Skin of body (tissue), 2 donors: Measurements from ENCODE around the gene ALMS1.

DNA sequence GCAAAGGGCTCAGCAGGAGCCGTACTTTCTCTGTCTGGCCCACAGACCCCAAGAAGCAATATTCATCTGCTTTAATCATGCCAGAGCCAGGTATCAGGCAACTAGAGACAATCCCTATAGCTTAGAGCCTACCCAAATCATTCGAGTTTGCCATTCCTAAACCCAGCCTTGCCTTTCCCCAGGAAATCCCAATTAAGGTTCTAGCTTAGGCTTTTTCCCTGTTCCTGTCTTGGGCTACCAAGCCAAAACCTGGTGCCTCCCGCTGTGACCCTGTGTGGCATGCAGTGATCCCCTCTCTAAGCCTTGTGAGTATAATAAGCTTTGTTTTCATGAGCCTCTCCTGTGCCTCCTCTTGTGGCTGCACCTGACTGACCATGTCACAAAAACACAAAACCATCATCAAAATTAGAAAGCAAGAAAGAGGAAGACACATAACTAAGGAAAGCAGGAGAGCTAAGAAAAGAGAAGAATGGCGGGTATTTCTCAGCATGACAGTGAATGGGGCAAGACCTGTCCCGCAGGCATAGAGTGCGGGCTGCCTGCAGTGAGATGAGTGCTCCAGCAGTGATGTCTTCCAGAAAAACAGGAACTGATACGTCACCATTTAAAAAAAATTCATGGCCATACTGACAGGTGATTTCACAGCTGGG lies 9.1 kb upstream of the PAIP2B start:
- RAMPAGE, long total RNA = no peak

DNA sequence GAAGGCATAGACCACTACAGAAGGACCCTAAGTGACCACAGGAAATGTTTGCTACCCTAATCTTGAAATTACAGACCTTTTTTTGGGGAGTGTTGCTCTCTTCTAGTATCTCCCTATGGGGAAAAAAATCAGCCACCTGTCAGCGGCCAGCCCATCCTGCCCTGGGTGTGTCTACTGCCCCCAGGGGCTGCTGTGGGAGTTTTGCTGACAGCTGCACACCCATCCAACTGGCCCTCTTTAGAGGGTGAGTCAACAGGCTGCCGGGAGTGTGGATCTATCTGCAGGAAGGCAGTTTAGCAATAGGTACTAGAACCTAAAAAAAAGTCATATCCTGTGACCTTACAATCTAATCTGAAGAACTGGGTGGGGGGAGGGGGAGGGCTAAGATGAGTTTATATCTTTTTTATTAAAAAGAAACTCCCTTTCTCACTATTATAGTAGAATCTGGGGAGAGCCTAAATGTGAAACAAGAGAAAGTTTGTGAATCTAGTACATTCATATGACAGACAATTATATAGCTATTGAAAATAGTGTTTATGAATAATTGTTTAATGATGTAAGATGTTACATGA lies 13.8 kb upstream of the DYSF start:
- RAMPAGE, long total RNA = no peak

DNA sequence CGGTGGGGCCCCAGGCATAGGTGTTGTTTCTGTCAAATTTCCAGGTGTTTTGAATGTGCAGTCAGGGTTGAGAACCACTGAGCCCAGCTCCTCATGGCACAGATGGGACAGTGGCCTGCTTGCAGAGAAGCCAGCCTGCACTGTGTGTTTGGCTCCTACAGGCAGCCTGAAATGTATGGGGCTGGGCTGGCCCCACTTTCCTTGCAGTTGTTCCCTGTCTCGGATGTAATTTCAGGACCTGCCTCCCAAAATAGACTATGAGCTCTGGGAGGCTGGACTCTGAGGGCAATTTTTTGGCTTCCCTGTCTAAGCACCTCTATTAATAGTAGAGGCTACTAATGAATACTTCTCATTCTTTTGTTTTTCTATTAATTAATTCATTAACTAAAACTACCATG lies 2.9 kb downstream of the DYSF start:
- RAMPAGE, long total RNA = no peak

DNA sequence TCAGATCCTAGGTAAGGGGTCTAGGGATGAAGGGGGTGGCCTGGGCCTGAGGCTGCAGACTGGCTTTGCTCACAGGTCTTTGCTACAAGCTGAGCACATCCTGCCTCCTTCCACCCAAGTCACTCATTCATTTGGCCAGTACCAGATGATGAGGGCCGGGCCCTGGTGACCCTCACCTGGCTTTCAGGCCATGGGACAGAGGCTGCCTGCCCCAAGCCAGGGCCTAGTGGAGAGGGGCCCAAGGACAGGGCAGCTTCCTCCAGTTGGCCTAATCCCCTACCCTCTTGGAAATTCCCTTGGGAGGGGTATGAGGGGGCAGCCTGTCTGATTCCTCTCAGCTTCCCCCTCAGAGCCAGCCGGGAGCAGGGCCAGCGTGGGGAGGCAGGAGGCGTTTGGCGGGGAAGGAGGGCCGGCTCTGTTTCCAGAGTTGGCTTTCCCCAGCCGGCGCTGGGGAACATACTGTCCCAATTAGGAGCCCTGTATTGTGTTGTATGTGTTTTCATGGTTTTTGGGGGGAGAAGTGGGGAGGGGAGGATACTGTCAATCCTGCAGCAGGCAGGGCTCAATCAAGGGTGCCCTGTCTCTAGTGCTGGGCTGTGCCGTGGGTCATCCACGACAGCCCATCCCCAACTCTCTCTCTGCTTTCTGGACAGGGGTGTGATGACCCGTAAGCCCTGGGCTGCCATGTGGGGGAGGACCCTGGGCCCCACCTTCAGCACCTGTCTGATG lies 219.0 kb downstream of the DYSF start:
- RAMPAGE, long total RNA = no peak

DNA sequence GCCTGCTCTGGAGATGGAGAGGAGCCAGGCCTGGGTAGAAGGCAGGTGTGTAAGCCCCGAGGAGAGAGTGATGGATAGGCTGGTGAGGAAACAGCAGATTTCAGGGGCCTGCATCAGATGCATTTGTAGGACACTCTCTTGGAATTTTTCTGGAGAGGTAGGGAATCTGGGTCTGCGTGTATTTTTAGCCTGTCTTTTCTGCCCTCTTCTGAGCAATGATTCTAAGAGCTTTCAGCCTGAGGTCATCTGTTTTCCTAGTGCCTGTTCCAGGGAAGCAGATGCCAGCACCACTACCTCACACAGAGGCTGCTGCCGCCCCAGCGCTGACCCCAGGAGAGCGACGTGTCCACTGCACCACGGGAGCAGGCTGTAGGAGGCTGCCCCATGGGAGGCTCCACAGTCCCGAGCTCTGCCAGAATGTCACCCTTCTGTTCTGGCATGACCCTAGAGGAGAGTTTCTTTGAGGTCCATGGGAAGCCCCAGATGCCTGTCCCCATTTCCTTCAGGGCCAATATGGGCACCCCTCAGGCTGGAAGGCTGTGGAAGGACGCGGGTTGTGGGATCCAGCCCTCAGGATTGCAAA lies 316.4 kb downstream of the CYP26B1 start:
- RAMPAGE, long total RNA = no peak

GRCh38 chr2:71898246-71898552 lies 249.5 kb downstream of the CYP26B1 start:
- RAMPAGE, long total RNA = no peak

DNA sequence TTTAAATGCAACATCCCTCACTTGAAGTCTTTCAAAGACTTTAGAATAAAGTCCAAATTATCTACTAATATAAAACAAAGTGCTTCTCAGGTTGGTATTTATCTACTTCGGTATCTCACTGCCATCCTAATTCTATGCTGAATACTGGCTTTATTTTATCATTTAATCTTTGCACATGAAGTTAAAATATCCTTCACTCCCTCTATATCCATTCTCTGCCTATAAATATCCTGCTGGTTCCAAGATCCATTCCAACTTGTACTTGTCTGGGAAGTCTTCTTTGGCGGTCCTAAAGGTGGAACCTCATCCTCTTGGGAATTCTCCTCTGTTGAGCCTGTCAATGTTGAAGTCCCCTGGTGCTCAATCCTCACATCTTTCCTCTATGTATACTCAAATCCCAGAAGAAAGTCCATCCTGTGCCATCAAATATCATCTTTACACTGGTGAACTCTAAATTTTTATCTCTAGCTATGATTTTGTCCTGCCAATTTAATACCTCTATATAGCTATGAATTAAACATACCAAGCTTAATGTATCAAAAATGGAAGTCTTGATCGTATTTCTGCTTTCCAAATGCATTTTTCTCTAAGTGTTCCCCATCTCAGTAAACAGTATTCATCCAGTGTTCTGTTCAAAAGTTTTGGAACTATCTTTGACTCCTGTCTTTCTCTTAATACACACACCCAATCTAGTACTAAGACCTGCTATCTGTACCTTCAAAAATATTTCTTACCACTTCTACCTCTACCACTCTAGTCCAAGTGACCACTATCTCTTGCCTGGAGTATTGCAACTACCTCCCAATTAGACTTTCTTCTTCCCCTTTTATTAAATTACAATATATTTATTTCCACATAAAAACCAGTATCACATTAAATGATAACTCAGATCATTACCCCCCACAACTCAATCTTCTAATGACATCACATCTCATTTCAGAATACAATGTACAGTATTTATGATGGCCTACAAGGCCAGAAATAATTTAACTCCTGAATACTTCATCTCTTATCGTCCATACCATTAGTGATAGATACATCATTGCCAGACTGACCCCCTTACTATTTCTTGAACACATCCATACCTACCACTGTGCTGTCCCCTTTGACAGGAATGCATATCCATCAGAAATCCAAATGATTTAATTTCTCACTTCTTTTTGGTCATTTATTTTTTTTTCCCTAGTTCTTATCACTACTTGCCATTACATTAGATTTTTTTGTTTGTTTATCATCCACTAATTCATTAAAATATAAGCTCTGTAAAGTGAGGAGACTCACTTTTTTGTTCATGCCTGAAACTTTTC lies 329.5 kb upstream of the CYP26B1 start:
- RAMPAGE, long total RNA = no peak

GRCh38 chr2:73075210-73075810 lies 3.8 kb upstream of the SFXN5 start:
- RAMPAGE, long total RNA = no peak

- RAMPAGE, long total RNA = no peak
Observed at GRCh38 chr2:73175519-73176073, 26.8 kb upstream of the NOTO start.

GRCh38 chr2:73233902-73234094 lies 310 bp upstream of the CCT7 start:
- RAMPAGE, long total RNA = no peak

DNA sequence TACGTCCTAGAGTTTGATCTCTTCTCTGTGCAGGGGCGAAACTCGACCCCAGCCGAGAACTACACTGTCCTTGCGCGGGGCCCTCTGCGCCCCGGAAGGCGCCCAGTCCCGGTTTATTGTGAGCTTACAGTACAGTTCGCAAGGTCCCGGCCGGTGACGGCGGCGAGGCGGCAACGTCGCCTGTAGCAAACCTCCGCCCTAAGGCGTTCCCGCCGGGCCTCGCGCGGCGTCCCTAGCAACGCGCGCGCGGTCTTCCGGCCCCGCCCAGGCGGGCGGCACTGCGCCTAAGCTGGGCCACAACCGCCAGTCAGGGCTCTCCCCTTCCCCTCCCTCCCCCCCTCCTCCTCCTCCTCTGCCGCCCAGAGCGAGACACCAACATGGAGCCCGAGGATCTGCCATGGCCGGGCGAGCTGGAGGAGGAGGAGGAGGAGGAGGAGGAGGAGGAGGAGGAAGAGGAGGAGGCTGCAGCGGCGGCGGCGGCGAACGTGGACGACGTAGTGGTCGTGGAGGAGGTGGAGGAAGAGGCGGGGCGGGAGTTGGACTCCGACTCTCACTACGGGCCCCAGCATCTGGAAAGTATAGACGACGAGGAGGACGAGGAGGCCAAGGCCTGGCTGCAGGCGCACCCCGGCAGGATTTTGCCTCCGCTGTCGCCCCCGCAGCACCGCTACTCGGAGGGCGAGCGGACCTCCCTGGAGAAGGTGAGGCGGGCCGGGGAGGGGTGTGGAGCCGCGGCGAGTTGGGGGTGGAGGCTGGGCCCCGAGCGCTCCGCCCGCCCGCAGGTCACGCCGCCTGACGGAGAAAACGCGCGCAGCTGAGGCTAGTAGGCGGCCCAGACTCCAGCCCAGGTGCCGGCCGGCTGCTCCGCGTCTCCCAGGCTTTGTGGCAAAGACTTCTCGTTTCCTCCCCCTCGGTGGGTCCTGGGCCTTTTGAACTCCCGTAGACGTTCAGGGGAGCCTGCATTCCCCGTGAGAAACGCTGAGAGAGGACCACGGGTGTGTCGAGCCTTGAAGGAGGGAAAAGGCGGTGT lies at the start of gene ALMS1:
TSS of gene ALMS1 (plus strand) at position 345 of the 1,030 bp plus-strand sequence.
- RAMPAGE, long total RNA = no peak

DNA sequence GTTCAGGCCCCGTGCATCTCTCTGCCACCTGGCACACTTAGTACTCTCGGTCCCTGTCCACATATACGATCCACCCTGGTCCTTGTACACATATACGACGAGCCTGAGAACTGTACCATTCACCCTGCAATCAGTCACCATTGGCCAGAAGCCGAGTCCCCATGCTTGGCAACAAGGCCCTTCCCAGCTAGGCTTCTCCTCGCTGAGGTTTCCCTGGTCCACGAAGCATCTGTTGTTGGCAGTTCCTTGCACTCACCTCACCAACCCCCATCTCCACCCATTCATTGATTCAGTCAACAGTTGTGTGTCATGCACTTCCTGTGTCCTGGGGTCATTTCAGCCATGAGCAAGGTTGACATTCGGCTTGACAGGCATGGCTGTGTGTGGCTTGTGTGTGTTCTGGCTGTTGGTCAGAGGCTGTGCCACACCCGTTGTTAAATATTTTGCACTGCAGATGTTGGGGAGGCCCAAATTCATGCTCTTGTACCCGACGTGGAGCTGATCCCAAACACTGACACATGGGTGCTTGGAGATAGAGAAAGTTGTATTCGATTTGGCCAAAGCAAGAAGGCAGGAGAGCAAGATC lies 489 bp upstream of the NAT8 start:
- RAMPAGE, long total RNA = no peak

GRCh38 chr2:73701753-73702378 lies 35.3 kb downstream of the TPRKB start:
- RAMPAGE, long total RNA = no peak

DNA sequence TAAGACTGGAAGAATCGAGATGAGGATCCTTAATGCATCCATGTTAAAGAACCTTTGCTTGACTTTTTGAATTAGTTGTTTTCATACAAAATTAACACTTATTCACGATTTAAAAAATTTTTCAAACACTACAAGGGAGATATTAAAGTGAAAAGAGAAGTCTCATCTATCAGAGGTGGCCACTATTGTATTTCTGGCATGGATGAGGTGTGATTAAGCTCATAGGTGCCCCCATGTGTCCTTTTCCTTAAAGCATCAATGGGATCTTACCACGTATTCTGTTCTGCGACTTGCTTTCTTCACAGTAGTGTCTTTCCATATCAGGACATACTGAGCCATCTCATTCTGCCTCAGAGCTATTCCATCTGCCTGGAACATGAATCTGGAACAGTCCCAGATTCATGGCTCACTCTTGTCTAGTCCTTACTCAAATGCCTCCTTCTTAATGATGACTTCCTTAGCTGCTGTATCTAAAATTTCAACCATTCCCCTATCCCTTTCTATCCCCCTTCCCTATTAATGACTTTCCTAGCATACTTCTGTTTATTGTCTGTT lies 10.9 kb downstream of the STAMBP start:
- RAMPAGE, long total RNA = no peak

DNA sequence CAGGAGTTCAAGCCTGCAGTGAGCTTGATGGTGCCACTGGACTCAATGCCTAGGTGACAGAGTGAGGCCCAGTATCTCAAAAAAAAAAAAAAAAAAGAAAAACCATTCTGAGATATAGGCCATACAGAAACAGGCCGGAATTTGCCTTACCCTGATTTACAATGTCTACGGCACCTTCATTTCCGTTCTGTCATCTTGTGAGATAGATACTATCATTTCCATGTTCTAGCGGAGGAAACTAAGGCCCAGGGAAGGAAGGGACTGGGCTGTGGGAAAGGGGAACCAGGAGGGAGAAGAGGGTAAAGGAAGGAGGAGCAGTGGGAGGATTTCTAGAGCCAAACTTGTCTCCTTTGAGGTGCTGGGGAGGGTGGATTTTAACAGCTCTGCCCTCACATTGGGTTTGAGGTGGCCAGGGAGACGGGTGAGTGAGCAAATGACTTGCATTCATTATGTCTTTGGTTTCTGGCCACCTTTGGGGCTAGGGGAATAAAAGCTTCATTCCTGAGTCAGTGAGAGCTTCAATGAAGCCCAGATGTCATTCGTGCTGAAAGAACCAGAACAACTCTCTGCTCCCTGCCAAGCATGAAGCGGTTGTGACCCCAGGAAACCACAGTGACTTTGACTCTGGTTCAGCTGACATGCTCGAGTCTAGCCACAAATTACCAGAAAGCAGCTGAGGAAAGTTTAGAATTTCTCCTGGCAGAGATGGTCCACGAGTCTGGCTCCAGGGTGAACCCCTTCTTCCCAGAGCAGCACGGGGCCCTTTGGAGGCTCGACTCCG lies 3.7 kb downstream of the ACTG2 start:
- RAMPAGE, long total RNA = no peak

GRCh38 chr2:73930206-73930445 lies 3.4 kb downstream of the DGUOK start:
- RAMPAGE, long total RNA = no peak

DNA sequence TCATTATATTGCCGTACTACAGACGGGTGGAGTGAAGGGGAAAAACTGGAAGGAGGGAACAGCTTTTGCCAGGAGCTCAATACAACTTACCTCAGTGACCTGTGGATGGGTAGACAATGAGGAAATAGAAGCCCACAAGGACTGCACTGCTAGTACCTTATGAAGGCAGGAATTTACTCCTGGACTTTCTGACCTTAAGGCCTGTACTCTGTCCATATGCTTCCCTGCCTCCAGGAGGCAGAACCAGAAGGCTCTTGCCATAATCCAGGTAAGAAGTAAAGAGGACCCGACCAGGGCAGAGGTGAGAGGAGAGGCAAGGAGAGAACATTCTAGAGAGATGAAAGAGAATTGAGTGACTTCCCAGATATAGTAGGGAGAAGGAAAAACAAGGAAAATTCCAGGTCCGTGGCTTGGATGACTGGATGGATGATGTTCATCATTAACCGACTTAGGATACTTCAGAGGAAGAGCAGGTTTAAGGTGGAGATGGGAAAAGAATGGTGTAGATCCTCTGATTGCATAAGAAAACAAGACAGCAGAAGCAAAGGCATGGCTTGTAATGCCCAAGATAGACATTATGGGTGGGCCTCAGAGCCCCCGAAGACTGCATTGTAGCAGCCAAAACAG lies 28.1 kb upstream of the TET3 start:
- RAMPAGE, long total RNA = no peak

GRCh38 chr2:74037308-74038240 lies 52.9 kb downstream of the TET3 start:
- RAMPAGE, long total RNA = no peak

- RAMPAGE, long total RNA = no peak
Observed at GRCh38 chr2:74103281-74104336, 44.1 kb downstream of the BOLA3 start.

DNA sequence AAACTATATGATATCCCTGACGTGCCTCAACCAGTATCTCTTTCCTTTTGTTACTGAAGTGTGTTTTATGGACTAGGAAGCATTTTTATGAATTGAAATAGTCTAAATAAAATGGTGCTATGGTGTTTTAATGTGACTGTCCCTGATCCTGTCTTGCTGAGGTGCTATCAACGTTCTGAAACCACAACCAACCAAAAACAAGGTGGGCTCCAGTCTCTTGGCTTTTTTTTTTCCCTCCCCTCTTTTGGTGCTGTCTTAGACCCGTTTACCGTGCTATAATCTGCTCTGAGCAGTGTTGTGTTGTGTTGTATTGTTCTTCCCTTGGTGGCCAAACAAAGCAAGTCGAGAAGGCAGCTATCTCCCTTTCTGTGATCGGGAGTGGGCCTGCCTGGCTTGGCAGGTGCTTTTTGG lies 41.8 kb downstream of the BOLA3 start:
- RAMPAGE, long total RNA = no peak